Esophagus muscularis mucosa (tissue), 4 donors: Measurements from ENCODE around the gene THBS3.

DNA sequence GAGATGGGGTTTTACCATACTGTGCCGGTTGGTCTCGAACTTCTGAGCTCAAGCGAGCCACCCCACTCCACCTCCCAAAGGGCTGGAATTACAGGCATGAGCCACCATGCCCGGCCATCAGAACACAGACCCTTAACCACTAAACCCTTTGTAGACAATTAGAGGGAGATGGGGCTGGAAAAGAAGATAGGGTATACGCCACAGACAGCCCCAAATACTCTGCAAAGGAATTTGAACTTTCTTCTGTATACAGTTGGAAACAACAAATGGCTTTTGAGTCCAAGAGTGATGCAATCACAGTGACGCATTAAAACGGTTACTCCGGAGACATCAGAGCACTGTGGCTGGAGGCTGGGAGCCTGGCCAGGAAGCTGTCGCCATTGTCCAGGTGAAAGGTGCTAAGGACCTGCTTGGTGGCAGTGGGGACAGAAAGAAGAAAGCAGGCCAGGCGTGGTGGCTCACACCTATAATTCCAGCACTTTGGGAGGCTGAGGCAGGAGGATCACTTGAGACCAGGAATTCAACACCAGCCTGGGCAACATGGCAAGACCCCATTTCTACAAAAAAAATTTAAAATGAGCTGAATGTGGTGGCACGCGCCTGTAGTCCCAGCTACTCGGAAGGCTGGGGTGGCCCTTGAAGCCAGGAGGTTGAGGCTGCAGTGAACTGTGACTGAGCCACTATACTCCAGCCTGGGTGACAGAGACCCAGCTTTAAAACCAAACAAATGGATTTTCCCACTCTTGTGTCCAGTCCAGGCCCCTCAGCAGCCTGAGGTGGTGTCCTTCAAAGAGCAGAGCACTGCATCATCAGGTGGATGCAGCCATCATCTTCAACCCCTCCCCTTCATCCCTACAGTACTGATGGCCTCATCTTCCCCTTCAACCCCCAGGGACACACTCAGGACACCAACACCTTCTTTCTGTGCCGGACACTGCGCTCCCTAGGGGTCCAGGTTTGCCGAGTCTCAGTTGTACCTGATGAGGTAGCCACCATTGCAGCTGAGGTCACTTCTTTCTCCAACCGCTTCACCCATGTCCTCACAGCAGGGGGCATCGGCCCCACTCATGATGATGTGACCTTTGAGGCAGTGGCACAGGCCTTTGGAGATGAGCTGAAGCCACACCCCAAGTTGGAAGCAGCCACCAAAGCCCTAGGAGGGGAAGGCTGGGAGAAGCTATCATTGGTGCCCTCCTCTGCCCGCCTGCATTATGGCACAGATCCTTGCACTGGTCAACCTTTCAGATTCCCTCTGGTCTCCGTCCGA is 4.5 kb downstream of the FLAD1 start:
- PRO-cap: no peak
- RAMPAGE, long total RNA, 4 experiments: no peak in any of the 4 experiments

GRCh38 chr1:154998913-154999584 is 3.6 kb upstream of the ZBTB7B start:
- PRO-cap: unidirectional peak, plus-strand start at chr1:154999292
- RAMPAGE, long total RNA, 4 experiments: no peak in any of the 4 experiments

DNA sequence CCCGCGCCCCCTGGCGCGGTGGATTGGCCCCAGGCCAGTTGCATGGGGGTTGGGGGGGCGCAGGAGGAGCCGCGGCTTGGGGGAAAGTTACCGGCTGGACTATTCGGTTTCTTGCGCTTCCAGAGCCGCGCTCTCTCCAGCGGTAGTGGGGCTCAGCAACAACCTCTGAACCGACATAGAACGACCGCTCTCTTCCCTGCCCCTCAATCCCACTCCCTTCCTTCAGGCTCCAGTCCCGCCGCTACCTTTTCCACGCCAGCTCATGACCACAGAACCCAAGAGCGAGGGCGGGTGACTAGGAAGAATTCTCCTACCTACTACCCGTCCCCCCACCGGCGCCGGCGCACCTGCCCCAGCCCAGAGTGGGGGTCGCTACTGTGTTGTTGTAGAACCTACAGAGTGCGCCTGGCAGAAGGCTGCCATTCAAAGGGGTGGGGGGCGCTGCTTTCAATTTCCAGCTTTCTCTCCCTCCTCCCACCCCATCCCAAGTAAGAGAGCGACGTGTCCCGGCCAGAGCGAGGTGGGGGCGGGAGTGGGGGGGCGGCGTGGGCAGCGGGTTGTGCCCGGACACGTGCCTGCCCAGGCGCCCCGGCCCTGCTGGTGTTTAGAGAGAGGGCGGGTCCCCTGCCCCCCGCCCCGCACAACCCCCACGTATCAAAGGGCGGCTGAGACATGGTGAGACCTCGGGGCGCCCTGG is 916 bp downstream of the ZBTB7B start:
- PRO-cap: bidirectional peak, plus-strand start at position 102 of the sequence, minus-strand start outside the sequence; bidirectional peak, plus-strand start at position 271 of the sequence, minus-strand start at position 277 of the sequence; bidirectional peak, plus-strand start outside the sequence, minus-strand start at position 486 of the sequence
- RAMPAGE, long total RNA, 4 experiments: no peak in any of the 4 experiments

DNA sequence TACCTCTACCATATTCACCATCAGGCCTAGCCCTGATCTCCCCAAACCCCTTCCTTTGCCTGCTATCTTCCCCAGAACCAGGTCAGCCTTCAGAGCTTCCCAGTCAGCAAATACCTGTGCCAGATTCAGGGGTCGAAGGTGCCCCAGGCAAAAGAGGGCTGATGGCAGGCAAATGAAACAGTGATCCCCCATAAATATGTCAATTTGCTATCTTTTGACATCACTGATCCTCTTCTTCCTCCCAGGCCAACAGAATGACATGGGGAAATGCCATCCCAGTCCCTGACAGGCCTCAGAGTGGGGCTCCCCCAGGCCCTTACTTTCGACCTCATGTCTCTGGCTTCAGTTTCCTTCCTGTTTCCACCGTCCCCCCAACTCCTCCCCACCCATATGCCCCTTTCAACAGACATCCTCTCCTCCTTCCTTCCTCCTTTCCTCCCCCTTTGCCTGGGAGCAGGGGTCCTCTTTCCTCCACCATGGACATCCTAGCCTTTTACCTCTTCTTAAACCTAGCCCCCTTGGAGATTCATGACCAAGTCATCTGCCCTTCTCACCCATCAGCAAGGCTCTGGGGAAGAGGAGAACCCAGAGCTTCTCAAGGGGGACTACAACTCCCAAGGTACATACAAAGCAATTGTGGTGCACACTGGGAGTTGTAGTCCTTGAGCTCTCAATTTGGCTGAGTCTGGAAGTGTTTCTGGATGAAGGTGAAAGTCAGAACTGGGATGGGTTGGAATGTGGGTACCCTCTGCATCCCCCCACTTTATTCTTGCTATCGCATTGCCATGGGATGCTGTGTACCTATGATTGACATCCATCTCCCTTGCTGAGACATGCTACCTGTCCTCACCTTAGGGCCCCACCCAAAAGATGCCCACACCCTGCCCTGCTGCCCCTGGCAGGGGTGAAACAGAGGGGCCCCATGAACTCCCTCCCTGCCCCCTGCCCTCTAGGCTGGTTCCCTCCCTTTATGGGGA is 4.1 kb downstream of the ZBTB7B start:
- PRO-cap: unidirectional peak, minus-strand start at position 294 of the sequence
- RAMPAGE, long total RNA, 4 experiments: no peak in any of the 4 experiments

- PRO-cap: no peak
- RAMPAGE, long total RNA, 4 experiments: no peak in any of the 4 experiments
Observed at GRCh38 chr1:155007841-155008242, 5.2 kb downstream of the ZBTB7B start.

DNA sequence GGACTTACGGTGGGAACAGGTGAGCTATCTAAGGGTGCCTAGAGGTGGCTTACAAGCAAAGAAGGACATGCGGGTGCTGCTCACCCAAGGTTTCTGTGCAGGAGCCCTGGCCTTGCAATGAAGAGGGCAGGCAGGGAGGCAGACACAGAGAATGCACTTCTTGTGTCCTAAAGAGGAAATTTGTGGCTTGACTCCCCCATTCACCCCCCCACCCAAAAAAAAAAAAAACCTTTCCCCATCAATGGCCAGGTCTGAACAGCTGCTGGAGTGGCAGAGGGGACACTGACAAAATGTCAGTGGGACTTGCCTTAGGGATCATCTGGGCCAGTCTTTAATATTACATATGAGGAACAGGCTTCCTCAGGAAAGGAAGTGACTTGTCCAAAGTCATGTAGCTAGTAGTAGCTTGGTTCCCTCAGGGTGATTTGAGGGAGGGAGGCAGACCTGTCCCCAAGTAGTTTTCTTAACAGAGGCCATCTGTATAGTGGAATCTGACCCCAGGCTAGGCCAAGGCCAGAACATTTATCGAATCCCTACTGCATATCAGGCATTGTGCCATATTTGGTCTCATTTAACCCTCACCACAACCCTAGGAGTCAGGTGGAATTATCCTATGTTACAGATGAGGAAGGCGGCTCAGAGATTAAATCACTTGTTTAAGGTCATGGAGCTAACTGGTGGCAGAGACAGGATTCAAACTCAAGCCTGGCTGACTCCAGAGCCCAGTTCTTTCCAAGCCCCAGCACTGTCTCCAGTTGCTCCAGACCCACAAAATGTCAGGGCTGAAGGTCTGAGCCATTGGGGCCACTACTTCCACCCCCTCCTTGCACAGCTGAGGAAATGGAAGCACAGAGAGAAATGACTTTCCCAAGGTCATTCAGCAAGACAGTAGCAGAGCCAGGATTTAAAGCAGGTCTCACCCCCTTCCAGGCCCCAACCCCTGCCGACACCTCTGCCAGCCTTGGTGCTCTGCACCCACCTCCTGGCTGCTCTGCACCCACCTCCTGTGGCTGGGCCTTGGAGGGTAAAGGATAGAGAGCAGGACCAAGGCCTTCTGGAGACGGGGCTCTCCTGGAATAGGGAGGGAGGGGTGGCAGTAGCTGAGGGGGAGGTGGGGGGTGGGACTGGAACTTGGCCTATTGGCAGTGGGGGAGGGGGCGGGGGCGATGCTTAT is 10.4 kb downstream of the ZBTB7B start:
- PRO-cap: no peak
- RAMPAGE, long total RNA, 4 experiments: no peak in any of the 4 experiments

- PRO-cap: no peak
- RAMPAGE, long total RNA, 4 experiments: start-site peak on the plus strand in 1 of 4 experiments, at chr1:155017642-155018295 at its widest, 26 reads per replicate
Observed at GRCh38 chr1:155017903-155018164, 15.2 kb downstream of the ZBTB7B start.

GRCh38 chr1:155043095-155044229 is 7.7 kb upstream of the ADAM15 start:
- PRO-cap: no peak
- RAMPAGE, long total RNA, 4 experiments: no peak in any of the 4 experiments

DNA sequence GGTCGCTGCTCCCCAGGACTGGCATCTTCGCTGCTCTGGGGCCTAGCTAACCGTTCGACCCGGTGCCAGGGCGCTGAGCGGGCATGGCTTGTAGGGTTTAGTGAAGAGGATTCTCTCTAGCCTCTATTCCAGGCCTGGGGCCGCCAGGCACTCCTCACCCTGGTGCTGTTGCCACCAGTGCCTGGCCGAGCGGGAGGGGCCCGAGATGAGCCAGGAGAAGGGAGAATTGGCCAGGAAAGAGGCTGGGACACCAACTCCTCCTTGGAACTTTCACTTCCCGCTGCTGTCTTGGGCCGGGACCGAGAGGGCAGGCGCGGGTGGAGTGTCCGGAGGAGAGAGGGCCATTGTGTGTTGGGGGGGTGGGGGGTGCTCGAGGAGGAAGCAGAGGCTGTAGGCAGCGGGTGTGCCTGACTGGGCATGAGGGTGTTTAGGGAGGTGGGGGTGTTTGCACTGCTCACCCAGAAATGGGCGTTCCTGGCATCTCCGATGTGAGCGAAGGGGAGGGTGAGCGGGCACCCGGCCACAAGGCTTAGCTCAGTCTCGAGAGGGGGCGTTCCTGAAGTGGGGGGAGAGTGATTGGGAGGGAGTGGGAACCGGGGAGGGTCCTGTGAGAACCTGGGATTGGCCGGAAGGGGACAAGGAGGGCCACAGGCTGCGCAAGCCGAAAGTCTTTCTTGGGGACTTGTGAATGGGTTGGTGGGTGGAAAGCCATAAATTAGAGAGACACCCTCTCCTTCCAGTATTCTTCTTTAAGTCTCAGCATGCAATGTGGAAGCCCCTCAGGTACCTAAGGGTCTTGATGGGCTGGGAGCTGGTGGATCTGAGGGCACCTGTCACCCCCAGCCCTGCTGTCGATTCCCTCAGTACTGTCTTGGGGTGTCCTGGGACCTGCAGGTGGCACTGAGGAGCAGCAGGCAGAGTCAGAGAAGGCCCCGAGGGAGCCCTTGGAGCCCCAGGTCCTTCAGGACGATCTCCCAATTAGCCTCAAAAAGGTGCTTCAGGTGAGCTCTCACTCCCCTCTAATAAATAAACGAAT is 979 bp downstream of the ADAM15 start:
- PRO-cap: unidirectional peak, minus-strand start at position 151 of the sequence; unidirectional peak, minus-strand start at position 179 of the sequence; bidirectional peak, plus-strand start at position 610 of the sequence, minus-strand start at position 313 of the sequence
- RAMPAGE, long total RNA, 4 experiments: no peak in any of the 4 experiments

- PRO-cap: no peak
- RAMPAGE, long total RNA, 4 experiments: no peak in any of the 4 experiments
Observed at GRCh38 chr1:155079114-155079816, 628 bp downstream of the EFNA3 start.

DNA sequence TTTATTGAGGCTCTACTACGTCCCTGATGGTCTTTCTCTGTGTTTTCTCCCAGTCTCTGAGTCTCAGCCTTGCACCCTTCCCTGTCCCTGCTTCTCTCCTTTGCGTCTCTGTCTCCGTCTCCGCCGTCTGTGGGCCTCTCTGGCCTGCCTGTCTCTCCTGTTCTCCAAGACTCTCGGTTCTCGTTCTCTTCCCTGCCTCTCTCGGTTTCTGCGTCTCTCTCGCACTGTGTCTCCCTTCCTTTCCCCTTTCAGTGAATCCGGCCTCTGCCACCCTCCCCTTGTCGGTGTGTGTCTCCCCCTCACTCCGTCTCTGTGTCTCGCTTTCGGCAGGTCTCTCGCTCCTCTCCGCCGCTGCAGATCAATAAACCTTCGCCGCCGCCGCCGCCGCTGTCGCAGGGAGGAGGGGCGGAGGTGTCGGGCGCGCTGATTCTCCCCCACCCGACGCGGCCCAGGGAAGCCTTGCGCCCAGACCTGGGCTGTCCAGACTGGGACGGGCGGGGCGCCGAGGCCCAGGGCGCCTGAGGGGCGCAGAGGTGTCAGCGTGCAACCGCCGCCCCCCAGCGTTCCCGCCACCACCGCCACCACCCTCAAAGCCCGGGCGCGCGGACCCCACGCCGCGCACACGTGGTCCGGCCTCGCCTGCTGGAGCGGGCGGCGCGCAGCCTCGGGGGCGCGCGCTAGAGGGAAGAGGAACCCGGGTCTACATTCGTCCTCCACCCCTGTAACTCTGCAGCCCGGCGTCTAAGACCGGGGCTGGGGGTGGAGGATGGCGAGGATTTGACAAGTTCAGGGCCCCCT is 3.1 kb downstream of the EFNA3 start:
- PRO-cap: no peak
- RAMPAGE, long total RNA, 4 experiments: no peak in any of the 4 experiments

- PRO-cap: unidirectional peak, plus-strand start at chr1:155084948; unidirectional peak, plus-strand start at chr1:155085001; bidirectional peak, plus-strand start at chr1:155085270, minus-strand start at chr1:155085134; bidirectional peak, plus-strand start at chr1:155085509, minus-strand start at chr1:155085398
- RAMPAGE, long total RNA, 4 experiments: start-site peak on the plus strand in 2 of 4 experiments, at chr1:155084942-155085510 at its widest, 5 to 14 reads per replicate
Observed at GRCh38 chr1:155084550-155085604, 6.2 kb downstream of the EFNA3 start.

- PRO-cap: no peak
- RAMPAGE, long total RNA, 4 experiments: no peak in any of the 4 experiments
Observed at GRCh38 chr1:155120060-155120817, 7.4 kb upstream of the EFNA1 start.

GRCh38 chr1:155133543-155134138 is 2.0 kb upstream of the SLC50A1 start:
- PRO-cap: no peak
- RAMPAGE, long total RNA, 4 experiments: no peak in any of the 4 experiments

DNA sequence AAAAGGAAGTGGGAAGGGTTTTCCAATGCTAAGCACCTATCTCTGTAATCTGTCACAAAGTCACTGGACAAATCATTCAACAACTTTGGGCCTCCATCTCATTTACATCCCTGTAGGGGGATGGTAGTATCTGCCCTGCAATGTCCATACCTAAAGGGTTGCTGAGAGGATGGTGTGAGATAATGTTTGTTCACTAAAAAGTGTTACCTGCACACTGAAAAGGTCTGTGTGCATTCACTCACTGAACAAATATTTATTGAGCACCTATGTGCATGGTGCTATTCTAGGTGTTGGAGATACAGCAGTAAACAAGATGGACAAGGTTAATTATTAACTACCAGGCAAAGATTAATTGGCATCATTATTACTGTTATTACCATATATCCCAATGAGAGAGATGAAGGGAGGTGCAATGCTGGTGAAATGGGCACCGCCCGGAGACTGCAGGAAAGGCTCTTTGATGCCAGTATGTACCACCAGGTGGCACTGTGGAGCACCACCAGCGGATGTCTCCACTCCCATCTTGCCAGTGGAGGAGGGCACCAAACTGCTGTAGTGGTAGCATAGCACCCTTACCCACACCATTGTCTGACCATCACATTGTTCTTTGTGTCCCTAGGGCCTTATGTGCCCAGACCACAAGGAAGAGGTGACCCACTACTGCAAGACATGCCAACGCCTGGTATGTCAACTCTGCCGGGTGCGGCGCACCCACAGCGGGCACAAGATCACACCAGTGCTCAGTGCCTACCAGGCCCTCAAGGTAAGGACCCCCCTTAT is 2.9 kb downstream of the TRIM46 start:
- PRO-cap: no peak
- RAMPAGE, long total RNA, 4 experiments: no peak in any of the 4 experiments

GRCh38 chr1:155178500-155178717 is 4.8 kb downstream of the TRIM46 start:
- PRO-cap: no peak
- RAMPAGE, long total RNA, 4 experiments: no peak in any of the 4 experiments

- PRO-cap: no peak
- RAMPAGE, long total RNA, 4 experiments: no peak in any of the 4 experiments
Observed at GRCh38 chr1:155201962-155202455, 5.7 kb downstream of the THBS3 start.

GRCh38 chr1:155207639-155208367 is at the start of gene THBS3:
Gene THBS3, minus strand, starts transcription at chr1:155207897.
- PRO-cap: bidirectional peak, plus-strand start at chr1:155208042, minus-strand start at chr1:155207895
- RAMPAGE, long total RNA, 4 experiments: start-site peak on the minus strand in 3 of 4 experiments, at chr1:155207857-155207933 at its widest, 43 to 118 reads per replicate

DNA sequence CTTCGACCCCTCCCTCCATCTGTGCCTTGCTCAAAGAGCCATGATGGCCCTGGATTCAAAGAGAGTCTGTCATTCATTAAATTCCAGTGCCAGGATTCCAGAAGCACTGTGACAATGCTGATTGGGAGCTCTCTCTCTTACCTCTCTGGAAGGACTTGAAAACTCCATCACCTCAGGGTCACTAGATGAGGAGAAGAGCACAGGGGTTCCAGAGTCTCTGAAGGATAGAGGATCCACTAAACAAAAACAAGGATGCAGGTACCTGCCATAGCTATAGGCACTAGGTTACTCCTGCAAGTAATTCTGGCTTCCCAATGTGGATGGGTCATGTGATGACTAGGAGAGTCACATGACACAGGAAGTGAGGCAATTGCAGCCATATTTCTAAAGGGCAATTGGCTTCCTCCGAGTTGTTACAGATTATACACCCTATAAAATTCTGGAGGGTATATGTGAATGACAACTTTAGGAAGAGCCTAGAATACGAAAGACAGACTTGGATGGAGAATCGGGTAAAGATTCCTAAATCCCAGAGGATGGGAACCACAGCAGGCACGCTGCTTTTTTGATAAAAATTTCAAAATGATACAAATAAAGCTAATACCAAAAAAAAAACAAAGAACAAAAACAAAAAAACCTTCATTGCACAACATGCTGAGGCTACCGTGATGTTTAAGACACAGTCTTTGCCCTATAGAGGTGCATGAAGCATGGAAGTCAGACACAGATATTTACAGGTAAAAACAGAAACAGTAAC is 10.4 kb downstream of the MTX1 start:
- PRO-cap: no peak
- RAMPAGE, long total RNA, 4 experiments: start-site peak on the minus strand in 2 of 4 experiments, centred at positions 319 to 320 of the sequence, 9 to 11 reads per replicate

GRCh38 chr1:155220220-155220599 is 11.7 kb downstream of the MTX1 start:
- PRO-cap: no peak
- RAMPAGE, long total RNA, 4 experiments: no peak in any of the 4 experiments